ENCODE measurements around the gene SGPP2.

DNA sequence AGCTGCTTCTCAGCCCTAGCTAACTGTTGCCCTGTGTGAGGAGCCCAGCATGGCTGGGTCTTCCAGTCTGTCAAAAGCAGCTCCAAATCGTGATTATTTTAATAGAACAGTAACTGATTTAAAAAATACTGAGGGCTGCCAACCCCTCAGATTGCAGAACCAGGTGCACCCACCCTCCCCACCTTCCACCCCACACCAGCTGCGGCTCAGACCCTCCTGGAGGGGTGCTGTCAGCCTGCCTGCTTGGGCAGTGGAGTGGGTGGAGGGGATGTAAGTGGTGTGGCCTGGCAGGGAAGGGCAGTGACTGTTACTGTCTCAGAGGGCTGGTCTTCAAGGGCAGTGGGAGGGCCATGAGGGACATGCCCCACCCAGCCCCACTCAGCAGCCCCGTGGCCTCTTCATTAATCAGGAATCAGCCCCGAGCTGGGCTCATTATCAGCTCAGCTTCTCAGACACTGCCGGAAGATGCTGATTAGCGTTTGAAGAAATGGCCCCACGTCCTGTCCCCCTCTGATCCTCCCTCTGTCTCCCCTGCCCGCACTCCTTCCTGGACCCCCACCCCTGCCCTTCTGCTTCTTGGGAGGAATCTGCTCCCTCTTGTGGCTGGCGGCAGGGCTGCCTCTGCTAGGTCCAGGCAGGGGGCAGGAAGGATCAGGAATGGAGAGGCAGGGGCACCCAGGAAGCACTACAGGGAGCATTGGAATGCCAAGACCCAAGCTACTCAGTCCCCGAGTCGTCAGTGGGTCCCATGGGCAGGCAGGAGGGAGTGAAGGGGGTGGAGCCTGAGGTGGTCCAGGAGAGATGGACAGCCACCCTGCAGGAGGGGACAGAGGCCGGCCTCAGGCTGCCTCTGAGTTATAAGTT lies 6.8 kb downstream of the ASIC4 start:
- PRO-cap, result bidirectional peak, plus-strand start at position 410 of the sequence, minus-strand start at position 242 of the sequence; bidirectional peak, plus-strand start at position 618 of the sequence, minus-strand start at position 565 of the sequence

GRCh38 chr2:219538575-219539444 lies 4.8 kb downstream of the CHPF start:
- PRO-cap, result bidirectional peak, plus-strand start at chr2:219538670, minus-strand start at chr2:219538534; bidirectional peak, plus-strand start at chr2:219538838, minus-strand start at chr2:219538719

GRCh38 chr2:219562448-219562879 lies 8.9 kb downstream of the OBSL1 start:
- PRO-cap, result no peak

GRCh38 chr2:219565249-219565911 lies 6.0 kb downstream of the OBSL1 start:
- PRO-cap, result no peak

DNA sequence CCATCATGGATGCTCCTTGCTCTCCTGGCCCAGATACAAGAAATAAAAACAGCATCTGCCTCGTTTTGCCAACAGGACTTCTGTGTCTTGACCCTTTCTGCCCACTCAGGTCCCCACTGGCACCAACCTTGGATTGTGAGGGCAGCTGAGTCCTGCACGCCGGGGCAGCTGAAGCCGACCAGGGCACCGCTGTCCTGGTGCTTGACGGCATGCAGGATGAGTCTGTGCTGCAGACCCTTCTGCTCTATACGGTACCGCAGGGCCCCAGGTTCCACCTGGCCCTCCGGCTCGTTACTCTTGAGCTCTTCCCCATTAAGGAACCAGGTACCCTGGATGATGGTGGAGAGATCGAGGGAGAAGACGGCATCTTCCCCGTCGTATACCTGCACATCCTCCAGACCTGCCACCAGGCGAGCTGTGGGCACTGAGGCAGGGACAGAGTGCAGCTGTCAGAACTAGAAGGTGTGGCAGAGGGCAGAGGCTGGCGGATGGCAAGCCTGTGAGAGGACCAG lies 4.6 kb downstream of the OBSL1 start:
- PRO-cap, result no peak

DNA sequence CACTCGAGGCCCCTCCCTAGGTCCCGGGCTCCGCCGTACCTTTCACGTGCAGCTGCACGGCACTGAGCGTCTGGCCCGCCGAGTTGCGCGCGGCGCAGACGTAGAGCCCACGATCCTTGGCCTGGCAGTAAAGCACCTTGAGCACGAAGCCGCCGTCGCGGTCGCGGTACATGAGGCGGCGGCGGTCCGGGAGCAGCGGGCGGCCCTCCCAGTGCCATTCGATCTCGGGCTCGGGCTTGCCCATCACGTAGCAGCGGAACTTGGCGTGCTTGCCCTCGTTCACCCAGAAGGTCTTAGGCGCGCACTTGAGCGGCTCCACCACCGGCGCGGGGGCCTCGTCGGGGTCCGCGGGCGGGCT lies 1.2 kb downstream of the OBSL1 start:
- PRO-cap, result bidirectional peak, plus-strand start at position 291 of the sequence, minus-strand start at position 162 of the sequence

DNA sequence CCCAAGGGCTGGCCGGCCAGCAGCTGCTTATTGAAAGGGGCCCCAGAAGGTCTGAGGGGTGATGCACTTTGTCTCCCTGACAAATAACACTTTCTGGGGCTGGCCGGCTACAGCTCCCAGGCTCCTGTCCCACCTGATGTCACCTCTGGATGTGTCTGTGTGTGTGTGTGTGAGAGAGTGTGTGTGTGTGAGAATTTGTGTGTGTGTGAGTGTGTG lies 373 bp upstream of the OBSL1 start:
- PRO-cap, result no peak

- PRO-cap, result no peak
These were observed 5.0 kb upstream of the STK11IP start for GRCh38 chr2:219592644-219593134.

DNA sequence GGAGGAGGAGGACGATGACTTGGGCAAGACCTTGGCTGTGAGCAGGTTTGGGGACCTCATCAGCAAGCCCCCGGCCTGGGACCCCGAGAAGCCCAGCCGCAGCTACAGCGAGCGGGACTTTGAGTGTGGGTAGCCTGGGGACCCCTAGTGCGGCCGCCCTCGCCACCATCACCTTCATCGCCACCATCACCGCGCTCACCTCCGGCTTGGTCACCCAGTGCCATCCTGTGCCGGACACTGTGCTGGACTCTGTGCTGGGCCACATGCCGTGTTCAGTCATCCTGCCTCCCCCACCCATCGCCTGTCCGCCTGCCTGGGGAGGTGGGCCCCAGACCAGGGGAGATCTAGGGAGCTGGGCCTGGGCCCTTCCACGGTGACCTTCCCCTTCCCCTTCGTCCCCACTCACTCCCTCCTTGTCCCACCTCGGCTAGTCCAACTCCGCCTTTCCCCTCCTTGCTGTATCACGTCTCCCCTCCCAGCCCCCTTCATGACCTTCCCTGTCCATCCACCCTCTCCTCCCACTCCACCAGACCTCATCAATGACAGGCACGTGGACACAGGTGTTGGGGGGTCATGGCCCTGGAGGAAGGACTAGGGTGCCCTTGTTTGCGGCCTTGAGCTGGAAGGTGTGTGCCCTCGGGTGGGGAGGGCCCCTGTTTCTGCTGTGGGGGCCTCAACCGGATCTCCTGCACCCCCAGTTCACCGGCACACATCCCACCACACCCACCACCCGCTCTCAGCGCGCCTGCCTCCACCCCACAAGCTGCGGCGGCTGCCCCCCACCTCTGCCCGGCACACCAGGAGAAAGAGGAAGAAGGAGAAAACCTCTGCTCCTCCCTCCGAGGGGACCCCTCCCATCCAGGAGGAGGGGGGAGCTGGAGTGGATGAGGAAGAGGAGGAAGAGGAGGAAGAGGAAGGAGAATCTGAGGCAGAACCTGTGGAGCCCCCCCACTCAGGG lies 1.3 kb downstream of the SLC4A3 start:
- PRO-cap, result no peak

GRCh38 chr2:219644816-219645619 lies 17.6 kb downstream of the SLC4A3 start:
- PRO-cap, result bidirectional peak, plus-strand start at chr2:219645159, minus-strand start at chr2:219644962

DNA sequence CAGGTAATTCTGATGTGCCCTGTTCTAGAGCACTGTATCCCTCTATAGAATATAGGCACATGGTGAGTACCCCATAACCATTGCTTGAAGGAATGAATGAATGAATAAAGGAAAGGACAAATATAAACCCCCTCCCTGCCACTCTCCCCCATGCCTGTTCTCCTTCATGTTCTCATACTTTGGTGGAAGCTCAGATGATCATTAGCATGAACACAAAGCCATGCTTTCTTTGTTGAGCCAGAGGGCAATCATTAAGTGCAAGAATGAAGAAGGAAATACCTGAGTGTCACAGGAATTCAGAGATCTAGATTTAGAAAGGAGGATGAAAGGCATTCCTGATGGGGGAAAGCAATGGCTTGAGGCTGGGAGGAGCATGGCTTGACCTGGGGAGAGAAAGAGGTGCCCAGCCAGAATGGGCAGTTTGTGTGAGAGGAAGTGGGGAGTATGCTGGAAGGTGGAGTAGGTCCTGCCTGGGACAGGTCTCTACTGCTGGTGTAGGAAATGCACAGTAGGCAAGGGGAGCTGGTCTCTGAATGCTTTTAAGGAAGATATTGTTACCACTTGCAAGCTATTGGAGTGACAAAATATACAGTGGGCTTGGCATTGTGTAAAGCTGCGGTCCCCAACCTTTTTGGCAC lies 35.1 kb downstream of the SLC4A3 start:
- PRO-cap, result no peak

- PRO-cap, result no peak
These were observed 382.4 kb downstream of the SLC4A3 start for GRCh38 chr2:220009799-220010318.

DNA sequence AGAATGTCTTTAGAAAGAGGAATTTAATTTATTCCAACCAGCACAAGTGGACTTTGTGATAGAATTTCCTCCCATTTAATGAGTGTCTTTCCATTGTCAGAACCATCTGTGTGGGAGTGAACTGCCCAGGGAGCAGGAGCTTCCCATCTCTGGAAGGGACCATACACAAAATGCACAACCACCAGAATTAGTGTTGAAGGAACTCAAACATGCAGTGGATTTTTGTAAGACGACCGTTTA lies 792.0 kb downstream of the EPHA4 start:
- PRO-cap, result unidirectional peak, plus-strand start at position 111 of the sequence

DNA sequence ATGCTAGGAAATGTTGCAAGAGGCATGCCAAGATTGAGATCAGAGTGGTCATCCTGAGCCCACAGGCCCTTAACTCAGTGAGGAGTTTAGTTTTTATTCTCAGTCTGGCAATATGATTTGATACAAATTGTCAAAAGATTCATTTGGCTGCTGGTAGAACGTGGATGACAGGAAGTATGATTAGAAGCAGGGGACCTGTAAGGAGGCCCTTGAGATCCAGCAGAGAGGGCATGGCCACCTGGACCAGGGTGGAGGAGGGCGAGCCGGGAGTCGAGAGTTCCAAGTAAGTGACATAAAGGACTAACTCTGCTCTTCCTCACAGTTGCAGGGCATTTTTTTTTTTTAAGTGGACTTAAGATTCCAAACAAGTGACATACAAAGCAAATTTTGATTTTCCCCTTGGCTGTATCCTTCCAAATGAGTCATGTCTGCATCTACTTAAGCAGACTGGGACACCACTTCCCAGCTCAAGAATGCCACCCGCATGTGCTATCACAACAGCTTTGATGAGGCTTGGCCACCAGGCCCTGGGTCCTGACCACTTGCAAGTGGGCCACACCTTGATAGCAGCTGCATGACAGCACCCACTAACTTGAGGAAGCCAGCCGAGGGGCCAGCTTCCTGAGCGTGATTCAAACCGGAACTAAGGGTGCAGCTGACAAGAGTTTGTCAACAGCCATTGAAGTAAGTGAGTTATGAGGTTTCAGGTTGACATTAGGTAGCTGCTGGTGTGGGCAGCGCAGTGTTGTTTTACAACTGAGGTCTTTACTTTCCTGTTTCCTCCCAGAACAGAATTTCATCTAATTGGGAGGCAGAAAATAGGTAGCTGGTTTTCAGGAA lies 54.6 kb downstream of the EPHA4 start:
- PRO-cap, result no peak

DNA sequence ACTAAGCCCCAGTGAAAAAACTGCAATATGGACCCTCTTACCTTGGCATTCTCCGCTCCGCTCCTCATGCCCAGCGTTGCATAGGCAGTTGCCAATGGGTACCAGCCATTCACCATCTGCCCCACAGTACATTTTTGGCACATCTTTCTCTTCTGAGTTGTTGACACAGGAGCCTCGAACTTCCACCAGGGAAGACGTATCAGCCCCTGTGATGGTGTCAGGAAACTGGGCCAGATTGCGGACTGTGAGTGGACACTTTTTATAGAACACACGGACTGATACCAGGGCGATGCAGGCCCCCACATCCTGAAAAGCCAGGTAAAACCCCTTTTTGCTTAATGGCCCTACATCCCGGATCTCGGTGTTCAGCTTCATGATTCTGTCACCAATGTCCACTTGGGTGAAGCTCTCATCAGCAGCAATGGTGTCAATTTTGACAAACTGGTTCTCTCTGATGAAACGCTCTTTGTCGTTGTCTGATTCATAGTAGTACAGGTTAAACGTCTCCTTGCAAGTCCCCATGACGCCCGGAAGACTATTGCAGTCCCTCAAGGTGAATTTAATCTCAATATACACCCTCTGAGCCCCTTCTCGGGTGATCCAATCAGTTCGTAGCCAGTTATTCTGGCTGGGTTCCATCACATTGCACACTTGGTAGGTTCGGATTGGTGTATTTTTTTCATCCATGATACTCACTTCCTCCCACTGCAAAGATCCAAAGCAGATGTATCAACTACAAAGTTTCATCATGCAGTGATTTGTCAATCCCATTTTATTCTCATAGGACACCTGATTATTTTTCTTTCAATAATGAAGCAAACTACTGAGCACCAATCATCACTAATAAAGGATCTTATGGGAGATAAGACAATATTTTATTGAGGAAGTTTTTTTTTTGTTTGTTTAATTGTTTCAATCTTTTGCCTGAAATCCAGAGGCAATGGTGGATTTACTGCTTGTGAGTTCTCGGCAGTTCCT lies 8.1 kb downstream of the EPHA4 start:
- PRO-cap, result no peak

DNA sequence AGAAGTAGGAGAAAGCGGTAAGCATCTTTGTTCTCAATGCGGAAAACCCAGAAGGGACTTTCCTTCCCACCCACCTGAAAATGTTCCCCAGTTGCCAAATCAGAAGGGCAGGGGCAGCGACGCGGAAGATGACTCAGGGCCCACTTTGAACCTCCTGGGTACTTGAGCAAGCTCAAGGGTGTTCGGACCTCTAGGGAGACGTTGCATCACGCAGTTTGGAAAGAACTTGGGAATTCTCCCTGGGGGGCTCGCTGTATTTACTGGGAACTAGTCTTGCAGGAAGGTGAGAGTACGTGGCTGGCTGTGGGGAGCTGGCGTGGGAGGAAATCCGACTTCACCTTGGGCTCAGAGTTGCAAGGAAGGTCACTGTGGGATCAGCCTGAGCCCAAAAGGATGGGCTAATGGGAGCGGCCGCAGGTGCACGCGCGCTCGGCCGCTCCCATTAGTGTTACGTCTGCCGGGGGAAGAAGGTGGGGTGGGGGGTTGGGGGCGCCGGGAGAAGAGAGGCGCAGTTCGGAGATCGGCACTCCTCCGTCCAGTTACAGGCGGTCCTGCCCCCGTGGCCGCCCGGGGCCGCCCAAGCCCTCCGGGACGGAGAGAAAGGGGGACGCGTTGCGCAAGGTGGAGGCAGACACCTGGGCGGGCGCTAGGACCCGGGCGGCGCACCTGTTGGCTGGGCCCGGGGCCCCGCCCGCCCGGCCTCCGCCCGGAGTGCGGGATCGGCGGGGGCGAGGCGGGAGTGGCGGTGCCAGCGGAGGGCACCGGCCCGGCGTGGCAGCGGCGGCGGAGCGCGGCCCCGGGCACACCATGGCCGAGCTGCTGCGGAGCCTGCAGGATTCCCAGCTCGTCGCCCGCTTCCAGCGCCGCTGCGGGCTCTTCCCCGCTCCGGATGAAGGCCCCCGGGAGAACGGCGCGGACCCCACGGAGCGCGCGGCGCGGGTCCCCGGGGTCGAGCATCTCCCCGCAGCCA lies at the start of gene SGPP2:
Gene SGPP2 (plus strand): TSS at position 748 of the 970 bp plus-strand sequence.
- PRO-cap, result no peak

- PRO-cap, result no peak
These were observed 18.8 kb downstream of the FARSB start for GRCh38 chr2:222637139-222637467.

DNA sequence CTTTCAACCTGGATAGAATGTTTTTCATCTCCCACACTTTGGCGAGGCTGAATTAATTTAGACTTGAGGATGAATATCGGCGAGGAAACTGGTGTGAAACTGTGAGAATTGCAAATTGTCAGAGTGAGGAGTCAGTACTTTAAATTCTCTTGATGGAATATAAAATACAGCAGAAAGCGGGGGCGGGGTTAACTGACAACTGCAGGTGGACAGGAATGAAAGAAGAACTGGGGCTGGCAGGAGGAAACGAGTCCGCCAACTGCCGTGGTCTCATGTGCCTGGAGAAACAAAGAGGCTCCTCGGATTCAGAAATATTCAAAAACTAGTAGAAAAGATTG lies 44.2 kb downstream of the MOGAT1 start:
- PRO-cap, result no peak

DNA sequence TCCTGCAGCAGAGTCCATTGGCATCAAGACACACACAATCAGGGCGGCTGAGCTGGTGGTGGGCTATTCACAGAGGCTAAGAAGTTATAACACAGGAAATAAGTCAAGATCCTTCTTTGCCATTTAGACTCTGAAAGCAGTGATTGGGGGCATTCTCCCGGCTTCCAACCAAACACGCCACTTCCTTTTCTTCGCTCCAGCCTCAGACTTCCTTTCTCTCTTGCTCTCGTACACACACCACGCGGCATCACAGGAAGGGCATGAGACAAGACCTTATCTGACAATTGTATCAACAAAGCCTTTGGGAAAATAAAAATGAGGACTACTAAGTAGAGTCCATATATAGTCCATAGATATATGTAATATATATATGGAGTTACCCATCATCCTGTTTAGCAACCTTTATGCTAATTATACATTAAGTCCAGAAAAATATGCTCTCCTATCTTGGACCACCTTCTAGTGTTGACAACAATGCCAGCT lies 72.1 kb downstream of the MOGAT1 start:
- PRO-cap, result no peak

- PRO-cap, result no peak
These were observed 66.2 kb downstream of the ACSL3 start for GRCh38 chr2:222926960-222927435.